Ascending aorta (tissue), 1 donor: ENCODE data around the genes VARS2, CCHCR1 and LY6G6D.

DNA sequence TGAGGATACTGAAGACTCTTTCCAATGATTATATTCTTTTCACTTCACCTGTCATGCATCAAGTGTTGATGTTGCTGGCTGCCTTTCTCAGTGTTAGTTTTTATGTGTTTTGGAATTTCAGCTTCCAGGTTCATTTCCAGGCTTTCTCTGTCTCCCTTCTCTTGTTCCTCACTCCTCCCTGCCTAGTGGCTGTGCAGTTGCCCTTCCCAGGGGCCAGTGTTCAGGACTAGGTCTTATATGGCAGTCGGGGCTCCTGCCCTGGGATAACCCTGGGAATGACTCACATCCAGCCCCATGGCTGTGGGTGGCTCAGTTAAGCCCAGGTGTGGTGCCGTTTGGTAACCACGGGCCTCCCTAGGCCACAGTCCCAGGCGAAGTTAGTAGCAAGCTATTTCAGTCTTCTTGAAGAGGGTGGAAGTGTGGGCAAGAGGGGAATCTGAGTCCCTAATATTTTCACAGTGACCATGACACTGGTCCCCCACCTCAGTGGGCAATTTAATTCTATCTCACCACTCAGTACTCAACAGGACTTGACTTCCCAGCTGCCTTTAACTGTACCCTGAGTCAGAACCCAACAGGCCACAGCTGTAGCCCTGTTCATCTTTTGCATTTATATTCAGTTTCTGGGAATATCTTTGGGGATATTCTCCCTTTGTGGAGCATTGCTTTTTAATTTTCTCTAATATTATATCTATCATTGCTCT, 57.3 kb upstream of the DDR1 start:
- PRO-cap = no peak

DNA sequence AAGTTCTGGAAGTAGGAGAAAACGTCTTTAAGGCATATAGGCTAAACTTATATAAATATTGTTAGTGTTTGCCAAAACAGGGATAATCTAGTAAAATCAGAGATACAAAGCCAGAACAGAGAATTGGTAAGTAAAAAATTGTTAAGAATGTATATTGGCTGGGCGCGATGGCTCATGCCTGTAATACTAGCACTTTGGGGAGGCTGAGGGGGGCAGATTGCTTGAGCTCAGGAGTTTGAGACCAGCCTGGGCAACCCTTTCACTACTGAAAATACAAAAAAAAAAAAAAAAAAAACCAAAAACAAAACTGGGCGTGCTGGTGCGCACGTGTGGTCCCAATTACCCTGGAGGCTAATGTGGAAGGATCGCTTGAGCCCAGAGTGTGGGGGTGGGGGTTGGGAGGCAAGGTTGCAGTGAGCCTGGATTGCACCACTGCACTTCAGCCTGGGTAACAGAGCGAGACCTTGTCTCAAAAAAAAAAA, 37.1 kb upstream of the DDR1 start:
- PRO-cap = no peak

DNA sequence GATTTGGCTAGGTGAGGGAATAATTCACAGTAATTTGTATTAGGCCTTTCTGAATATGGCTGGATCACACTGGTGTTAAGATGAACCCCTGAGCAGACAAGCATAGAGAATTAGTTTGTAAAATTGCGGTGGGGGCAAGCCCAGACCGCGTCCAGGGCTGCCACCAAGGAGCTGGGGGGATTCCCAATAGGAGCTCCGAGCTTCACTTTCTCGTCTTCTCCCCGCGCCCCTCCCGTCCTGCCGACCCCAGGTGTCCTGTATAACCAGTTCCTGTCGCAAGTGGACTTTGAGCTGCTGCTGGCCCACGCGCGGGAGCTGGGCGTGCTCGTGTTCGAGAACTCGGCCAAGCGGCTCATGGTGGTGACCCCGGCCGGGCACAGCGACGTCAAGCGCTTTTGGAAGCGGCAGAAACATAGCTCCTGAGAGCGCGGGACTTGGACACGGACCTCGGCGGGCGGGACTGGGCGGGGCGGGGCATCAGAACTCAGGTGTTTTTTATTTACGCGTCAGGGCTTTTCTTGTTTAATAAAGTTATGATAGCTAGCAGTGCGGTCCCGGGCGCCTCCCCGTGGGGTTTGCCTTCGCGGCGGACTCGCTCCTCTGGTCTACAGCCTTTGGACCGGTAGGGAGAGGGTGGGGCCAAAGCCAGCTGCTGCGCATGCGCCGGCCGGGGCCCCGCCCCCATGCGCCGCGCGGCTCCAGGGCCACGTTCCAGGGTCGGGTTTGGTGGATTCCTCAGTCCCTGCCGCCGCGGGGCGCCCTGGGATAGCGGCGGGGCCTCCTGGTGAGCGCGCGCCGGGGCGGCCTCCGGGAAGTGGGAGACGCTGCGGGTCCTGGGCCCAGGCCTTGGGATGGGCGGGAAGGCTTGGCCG, at the start of gene VARS2:
Gene VARS2 (plus strand): TSS at position 678 of the 872 bp plus-strand sequence.
- PRO-cap = bidirectional peak, plus-strand start at position 765 of the sequence, minus-strand start at position 577 of the sequence

DNA sequence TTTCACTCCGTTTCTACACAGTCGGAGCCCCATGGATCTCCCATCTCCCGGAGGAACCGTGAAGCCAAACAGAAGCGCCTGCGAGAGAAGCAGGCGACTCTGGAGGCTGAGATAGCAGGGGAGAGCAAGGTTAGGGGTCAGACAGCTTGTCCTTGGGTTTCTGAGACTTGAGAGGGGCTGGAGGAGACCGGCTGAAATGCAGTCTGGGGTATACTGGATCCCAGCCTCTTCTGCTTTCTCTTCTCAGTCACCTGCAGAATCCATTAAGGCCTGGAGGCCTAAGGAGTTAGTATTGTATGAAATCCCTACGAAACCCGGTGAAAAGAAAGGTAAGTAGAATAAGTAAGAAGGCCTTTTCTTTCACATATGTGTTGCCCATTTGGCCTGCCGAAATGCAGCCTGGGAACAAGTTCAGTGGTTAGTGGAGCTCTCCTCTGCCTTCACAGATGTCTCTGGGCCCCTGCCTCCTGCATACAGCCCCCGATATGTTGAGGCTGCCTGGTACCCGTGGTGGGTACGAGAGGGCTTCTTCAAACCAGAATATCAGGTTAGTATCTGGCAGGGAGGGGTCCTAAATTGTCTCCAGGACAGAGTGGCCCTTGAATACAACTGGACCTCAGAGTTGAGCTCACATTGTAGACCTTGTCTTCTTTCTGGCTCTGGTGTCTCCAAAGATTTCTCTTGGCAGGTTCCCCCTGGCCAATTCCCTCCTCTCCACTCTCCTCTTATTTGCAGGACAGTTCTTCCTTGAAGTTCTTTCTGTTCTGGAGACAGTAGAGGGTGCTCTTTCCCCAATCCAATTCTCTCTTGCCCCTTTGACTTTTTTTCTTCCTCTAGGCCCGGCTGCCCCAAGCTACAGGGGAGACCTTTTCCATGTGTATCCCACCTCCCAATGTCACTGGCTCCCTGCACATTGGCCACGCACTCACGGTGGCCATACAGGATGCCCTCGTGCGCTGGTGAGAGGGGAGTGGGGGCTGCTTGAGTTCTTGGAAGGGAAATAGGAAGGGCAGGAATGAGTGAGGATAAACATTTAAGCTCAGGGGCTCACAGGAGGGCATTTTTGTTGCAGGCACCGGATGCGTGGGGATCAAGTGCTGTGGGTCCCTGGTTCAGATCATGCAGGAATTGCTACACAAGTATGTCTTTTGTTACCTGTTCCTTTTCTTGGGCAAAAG, 1.3 kb downstream of the VARS2 start:
- PRO-cap = no peak

- PRO-cap = no peak
These were observed 12.2 kb downstream of the MUCL3 start for GRCh38 chr6:30952960-30953418.

DNA sequence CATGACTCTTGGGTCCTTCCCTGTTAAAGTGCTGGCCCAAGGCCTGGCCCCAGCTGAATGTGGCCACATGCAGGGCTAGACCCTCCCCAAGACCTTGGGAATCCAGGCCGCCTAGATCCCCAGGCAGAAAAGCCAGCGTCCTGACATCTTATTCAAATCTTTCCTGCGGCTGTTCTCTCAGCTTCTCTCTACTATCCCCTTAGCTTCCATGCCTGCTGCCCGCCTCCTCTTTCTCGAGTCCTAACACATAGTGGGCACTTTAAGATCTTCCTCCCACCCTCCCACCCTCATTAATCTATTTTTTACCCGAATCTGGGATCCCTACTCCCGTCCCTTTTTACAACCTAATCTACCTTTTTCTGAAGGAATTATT, at the start of gene CCHCR1:
Gene CCHCR1 (minus strand): TSS at position 271 of the 373 bp plus-strand sequence.
- PRO-cap = no peak

- PRO-cap = no peak
These were observed 35.3 kb upstream of the POU5F1 start for GRCh38 chr6:31205657-31206286.

GRCh38 chr6:31264515-31265215, 7.2 kb downstream of the HLA-C start:
- PRO-cap = no peak

GRCh38 chr6:31353438-31353719, 3.6 kb downstream of the HLA-B start:
- PRO-cap = no peak

GRCh38 chr6:31355076-31356029, 1.6 kb downstream of the HLA-B start:
- PRO-cap = no peak

- PRO-cap = no peak
These were observed 23.7 kb upstream of the MICB start for GRCh38 chr6:31473791-31475028.

- PRO-cap = no peak
These were observed 10.2 kb upstream of the LTA start for GRCh38 chr6:31561694-31562526.

DNA sequence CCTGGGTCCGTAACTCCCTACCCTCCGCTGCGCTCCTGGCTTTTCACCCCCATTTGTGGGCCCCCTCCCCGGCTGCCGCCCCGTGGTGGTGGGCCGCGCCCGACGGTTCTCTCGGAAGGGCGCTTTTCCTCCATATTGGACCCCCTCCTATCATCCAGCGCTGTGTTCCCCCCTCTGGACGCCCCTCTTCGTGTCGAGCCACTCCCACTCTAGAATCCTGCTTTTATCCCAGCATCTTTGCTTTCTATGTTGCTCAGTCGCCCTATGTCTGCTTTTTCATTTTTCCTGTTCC, 557 bp downstream of the PRRC2A start:
- PRO-cap = no peak

DNA sequence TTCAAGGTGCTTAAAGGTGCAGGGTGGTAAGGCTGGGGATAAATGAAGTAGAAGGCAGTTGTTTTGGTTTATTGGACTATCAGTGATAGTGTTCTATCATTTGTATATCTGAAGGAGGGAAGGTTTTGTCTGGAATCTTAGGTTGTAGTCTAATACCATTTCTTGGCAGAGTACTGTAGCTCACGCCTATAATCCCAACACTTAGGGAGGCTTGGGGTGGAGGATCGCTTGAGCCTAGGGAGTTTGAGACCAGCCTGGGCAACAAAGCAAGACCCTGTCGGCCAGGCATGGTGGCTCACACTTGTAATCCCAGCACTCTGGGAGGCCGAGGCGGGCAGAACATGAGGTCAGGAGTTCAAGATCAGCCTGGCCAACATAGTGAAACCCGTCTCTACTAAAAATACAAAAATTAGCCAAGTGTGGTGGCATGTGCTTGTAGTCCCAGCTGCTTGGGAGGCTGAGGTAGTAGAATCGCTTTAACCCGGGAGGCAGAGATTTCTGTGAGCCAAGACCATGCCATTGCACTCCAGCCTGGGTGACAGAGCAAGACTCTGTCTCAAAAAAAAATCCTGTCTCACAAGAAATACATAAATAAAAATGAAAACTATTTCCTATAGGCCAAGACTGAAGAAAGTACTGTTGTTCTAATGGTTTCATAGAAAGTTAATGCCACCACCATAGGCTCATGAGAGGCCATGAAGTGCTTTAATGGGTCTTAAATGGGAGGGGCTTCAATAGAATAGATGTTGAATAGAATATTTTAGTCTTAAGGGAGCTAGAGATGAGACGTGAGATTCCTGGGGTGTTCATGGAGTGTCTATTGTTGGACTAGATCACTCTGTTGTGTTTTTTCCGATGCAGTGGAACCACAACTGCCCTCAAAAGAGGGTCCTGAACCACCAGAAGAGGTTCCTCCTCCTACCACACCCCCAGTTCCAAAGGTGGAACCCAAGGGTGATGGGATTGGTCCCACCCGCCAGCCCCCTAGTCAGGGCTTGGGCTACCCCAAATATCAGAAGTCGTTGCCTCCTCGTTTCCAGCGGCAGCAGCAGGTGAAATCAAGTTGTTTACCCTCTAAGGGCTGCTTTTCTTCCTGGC, 8.1 kb downstream of the PRRC2A start:
- PRO-cap = no peak

DNA sequence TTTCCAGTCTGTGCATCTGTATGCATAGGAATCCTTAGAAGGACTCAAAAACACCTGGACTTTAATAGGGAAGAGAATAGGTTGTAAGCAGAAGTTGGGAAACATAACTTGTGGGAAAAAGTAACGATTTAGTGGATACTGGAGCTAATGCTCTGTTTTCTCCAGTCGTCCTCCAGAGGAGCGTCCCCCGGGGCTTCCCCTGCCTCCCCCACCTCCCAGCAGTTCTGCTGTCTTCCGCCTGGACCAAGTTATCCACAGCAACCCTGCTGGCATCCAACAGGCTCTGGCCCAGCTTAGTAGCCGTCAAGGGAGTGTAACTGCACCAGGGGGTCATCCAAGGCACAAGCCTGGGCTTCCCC, 12.7 kb downstream of the PRRC2A start:
- PRO-cap = no peak

GRCh38 chr6:31659437-31660208, 955 bp downstream of the C6orf47 start:
- PRO-cap = unidirectional peak, plus-strand start at chr6:31660155

GRCh38 chr6:31667741-31668255, 1.9 kb downstream of the CSNK2B start:
- PRO-cap = no peak

DNA sequence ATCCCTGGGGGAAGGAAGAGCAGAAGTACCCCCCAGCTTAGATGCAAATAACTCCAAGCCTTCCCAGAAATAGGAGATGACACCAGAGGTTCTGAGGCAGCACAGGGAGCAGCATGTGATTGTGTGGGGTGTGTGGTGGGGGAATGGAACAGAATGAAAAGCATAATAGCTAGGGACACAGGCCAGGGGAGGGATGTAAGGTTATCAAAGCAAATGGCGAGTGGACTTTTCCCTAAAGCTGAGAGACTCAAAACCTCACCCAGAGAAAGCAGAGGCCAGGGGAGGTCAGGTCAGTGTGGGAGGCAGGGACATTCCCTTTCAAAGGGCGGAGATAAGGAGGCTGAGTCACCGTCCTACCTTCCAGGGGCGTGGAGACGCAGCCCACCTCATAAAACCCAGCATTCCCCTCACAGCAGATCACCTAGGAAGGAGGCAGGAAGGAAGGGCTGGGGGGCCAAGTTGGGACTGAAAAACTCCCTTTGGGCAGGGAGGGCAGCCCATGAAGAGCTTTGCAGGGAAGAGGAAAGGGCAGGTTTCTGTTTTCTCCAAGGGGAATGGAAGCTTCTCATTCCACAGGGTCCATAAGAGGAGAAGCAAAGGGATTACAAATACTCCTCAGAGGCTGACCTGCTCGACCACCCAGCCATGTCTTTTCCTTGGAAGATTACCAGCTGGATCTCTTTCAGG, 9.5 kb upstream of the LY6G5C start:
- PRO-cap = no peak

DNA sequence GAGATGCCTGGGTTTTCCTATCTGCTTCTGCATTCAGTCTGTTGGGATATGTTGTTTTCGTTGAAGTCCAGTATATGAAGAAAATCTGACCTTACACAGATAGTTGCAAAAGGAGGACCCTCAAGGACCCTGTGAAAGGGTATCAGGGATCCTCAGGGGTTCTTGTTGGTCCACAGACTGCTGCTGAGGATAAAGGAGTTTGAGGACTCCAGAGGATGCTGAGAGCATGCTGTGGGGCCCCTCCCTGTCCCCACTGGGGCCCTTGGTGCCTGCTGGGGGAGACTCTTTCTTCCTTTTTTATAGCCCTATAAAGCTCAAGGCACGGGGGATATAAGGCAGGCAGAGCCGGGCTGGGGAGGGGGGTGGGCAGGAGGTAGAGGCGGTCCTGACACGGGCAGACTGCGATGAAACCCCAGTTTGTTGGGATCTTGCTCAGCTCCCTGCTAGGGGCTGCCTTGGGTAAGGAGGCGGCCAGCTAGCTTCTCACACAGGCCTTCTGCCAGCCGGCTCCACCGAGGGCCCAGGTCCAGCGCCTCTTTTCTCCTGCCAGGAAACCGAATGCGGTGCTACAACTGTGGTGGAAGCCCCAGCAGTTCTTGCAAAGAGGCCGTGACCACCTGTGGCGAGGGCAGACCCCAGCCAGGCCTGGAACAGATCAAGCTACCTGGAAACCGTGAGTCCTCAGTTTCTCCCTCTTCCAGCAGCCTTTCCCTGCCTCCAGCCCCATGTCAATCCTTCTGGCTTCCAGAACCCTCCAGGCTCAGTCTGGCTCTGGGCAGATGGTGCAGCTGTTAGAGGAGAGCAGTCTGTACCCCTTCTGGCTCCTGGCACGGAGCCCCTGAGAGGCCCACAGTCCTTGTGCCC, at the start of gene LY6G6D:
Gene LY6G6D (plus strand): TSS at position 397 of the 864 bp plus-strand sequence.
- PRO-cap = no peak

DNA sequence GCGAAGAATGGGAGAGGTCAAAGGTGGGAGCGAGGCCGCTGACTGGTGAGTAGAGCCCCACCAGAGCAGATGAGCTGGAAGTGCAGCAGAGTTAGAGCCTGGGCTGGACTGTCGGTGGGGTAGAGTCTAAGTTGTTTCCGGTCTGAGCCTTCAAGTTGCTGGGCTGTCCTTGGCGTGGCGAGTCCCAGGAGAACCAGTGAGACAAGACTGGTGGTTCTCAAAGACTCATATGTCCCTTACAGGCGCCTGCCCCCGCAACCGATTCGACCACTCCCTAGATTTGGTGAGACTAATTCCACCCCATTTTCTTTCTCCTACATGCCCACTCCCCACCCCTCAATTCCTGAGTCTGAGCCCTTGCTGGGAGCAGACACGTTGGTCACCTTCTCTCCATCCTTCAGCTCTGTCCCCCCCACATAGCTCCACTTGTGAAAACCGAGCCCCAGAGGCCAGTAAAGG, 1.2 kb downstream of the MPIG6B start:
- PRO-cap = no peak